ENCODE data around the genes SNTG2, ADI1 and DCDC2C.

GRCh38 chr2:648456-648680 lies 28.8 kb downstream of the TMEM18 start:
- PRO-cap, result no peak

DNA sequence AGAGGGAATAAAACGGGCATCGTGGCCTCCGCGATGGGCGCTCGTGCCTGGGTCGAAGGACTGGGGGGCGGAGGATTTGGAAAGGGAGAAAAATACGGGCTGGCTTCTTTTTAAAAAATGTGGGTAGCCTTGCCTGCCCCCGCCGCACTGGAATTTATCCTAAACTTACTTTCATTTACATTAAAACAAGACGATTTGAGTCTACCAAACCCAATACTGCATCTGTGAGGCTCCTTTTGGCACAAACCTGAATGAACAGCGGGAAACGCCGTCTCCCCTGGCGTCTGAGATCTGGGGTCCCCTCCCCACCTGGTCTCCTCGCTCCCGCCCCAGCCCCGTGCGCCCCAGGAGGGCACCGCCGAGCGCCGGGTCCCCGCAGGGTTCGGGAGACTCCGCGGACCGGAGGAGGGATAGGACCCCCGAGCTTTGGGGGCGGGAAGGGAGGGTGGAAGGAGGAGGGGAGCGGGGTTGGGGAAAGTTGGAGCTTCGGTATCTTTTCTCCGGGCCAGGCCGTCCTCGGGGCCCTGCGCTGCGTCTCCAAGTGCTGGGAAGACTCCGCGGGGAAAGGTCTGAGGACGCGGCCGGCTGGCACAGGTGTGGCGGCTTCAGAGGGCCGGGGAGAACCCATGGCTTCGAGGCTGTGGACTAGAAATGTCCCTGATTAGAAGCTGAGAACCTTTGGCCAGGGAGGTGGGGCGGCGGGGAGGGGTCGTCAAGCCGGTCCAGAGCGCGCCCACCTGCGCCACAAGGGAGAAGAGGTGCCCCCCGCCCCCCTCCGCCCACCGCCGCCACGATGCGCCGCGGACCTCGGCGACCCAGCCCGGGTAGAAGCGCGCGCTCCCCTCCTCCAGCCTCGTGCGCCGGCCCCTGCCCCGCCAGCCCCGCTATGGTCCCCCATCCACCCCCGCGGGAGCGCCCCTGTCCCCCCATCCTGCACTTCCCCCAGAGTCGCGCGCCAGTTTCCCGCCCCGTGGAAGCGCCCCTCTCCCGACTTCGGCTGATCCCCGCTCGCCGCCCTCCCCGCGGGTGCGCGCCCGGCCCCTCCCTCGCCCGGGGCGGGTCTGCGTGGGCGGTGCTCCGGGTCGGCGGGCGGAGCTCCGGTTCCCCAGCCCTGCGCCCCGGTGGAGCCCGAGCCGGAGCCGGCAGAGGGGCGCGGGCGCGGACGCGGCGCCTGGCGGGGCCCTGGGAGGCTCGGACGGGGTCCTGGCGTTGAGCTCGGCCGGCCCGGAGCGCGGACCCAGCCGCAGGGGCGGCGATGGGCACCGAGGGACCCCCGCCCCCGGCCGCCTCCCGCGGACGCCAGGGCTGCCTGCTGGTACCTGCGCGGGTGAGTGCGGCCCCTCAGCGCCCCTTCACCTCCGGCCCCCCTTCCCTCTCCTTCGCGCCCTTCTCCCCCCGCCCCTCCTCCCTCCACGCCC lies at the start of gene SNTG2:
Gene SNTG2, plus strand, starts transcription at position 1,108 of the 1,418 bp plus-strand sequence.
- PRO-cap, result bidirectional peak, plus-strand start at position 1,145 of the sequence, minus-strand start at position 999 of the sequence

DNA sequence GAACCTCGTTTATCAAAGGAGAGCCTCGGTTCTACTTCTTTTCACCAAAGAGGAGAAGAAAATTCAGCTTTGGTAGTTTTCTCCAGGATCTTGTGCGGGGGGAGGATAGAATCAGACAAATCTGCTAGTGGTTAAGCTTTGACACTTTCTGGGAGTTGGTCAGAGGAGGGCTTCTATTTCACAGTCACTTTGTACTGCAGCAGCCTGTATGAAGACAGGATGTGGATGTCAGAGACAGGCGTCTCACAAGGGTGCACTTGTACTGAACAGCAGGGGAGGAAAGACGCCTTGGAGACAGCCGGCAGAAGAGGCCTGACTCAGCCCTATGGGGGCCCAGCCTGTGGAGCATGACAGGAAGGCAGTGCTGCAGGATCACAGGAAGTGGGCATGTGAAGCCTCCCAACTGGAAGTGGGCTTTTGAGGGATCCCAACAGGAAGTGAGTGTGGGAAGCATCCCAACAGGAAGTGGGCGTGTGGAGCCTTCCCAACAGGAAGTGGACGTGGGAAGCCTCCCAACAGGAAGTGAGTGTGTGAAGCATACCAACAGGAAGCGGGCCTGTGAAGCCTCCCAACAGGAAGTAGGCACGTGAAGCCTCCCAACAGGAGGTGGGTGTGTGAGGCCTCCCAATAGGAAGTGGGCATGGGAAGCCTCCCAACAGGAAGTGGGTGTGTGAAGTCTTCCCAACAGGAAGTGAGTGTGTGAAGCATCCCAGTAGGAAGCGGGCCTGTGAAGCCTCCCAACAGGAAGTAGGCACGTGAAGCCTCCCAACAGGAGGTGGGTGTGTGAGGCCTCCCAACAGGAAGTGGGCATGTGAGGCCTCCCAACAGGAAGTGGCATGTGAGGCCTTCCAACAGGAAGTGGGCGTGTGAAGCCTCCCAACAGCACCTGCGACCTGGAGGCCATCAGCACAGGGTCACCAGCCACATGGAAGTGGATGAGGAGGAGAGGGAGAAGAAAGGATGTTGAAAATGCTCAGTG lies 212.3 kb downstream of the SNTG2 start:
- PRO-cap, result no peak

GRCh38 chr2:1366792-1367014 lies 46.6 kb upstream of the TPO start:
- PRO-cap, result no peak

GRCh38 chr2:1493182-1493883 lies 80.1 kb downstream of the TPO start:
- PRO-cap, result no peak

DNA sequence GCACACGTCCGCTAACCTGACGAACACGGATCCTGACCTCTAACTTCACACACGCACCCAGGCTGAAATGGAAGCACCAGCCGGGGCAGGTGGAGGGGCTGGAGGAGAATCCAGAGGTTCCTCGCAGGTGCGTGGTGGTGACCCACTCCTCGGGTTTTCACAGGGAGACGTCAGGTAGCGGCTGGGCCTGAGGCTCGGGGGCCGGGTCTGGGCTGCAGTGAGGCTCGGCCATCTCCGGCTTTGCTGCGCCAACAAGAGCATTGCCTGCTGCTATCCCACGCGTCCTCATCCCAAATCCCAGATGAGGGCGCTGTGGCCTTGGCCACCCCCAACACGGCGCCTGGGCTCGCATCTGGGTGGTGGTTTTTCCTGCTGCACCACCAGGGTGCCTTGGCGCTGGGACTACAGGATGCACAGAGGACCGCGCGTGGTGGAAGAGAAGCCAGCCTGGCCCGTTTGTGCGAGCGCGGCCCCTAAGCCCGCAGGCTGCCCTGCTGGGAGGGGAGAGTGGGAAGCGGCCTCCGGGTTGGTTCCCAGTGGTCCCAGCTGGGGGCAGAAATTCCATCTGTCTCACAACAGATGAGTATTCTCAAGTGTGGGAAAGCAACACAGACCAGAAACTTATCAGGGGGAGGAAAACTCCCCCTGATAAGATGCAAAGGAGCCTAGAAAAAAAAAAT lies 152.4 kb downstream of the PXDN start:
- PRO-cap, result unidirectional peak, plus-strand start at position 416 of the sequence

DNA sequence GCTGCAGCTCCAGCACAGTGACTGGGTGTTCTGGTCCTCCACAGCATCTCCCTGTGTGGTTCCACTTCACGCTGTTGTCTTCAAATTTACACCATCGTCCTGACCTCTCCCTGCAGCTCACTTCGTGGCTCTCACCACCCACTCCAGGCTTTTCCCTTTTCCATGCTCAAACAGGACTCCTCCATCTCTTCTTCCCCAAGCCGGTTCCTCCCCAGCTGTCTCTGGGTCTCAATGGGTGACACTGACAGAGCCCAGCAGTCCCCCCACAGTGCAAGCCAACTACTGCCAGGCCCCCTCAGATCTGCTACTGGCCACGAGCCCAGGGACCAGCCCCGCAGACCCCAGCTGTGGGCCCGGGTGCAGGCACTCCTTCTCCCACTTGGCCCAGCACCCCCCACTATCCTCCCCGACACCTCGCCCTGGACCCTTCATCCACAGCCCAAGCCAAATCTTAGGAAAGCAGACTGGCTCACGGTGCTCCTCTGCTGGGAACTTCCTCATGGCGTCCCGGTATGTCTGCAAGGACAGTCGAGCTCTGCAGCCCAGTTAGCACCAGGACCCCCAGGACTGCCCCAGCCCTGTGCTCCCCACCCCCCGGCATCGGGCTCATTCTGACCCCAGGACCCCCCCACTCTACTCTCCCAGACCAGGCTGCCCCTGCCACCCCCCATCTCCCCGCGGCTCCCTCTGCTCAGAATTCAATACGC lies 86.0 kb downstream of the PXDN start:
- PRO-cap, result no peak

GRCh38 chr2:1818621-1818889 lies 74.2 kb upstream of the PXDN start:
- PRO-cap, result unidirectional peak, minus-strand start at chr2:1818676

- PRO-cap, result no peak
These were observed 2.2 kb downstream of the MYT1L start for GRCh38 chr2:2328763-2329371.

DNA sequence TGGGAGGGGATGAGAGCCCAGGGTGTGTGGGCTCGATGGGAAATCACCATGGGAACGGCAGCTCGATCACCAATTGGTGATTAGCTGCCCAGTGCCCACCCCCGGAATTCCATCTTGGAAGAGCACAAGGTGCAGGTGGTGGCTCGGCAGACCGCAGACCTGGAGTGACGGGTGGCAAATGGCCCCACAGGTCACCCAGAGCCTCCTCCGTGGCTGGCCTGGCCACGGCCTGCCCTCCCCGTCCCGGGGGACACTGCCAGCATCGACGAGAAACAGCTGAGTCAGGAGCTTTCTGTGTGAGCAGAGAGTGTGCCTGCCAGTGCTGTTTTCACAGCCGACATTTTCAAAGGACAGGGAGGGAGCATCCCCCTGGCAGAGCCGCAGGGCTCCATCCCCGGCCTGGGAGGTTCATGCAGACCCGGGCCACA lies 176.4 kb upstream of the MYT1L start:
- PRO-cap, result no peak

GRCh38 chr2:2665065-2666032 lies 334.3 kb upstream of the MYT1L start:
- PRO-cap, result no peak

DNA sequence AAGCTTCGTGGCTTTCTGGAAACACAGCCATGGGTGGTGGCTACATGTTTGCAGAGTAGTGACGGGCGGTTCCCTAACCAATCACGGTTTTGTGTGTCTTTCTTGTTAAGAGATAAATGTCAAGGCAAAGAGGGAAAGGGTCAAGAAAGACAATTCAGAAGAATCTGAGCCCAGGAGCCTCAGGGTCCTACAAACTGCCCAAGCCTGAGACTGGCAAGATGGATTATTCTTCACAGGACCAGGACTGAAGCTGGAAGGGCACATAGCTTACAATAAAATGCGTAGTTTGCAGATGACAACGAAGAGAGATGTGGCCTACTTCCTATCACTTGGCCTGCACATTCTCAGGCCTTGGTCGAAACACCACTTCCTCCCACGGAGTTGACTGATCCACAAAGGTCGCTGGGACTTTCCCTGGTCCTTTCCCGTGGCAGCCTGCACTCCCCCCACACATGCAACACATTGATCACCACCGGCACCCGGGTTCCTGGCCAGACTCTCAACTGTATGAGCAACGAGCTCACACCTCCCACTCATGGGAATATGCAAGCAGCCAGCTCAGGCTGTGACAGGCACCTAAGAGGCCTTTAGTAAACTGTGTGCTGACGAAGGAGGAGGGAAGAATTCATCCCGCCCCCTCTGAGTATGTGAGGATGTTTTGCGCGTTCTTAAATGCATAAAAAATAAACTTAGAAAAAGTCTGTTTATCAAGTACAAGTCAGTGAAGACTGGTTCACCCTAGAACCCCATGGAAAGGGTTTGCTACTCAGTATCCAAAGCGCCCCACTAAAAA lies 154.6 kb downstream of the EIPR1 start:
- PRO-cap, result no peak

DNA sequence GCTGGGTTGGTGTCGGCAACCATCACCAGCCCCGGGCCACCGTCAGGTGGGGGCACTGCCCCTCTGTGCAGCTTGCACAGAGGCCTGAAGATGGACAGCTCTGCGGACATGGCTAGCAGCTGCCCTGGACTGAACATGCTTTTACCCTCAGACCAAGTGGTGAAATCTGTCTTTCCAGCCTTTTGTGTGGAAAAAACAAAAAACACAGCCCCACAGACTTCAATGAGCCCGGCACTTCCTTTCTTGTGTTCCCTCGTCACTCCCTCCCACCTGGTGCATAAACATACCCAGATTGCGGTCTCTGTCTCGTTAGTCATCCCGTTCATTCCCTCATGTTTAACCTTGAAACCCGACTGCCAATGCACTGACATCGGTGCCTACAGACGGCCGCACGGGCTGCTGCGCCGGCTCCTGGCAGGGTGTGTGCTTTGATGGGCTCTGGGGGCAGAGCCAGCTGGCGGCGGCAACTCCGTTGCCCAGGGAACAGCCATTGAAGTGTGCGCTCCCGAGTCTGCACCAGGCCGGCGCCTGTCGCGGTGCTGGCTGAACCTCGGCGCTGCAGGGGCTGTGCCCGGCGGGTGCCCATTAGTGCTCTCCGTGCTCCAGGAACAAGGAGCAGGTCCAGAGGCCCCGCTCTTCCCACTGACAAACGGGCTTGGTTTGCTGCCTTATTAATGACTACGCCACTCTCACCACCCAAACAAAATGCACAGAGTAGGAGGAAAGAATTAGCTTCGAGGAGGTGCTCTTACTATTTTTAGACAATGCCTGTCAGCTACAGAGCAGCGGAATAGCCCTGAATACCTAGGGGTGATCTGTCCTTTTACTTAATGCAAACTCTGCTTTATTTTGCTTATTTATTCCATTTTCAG lies 95.2 kb downstream of the EIPR1 start:
- PRO-cap, result no peak

DNA sequence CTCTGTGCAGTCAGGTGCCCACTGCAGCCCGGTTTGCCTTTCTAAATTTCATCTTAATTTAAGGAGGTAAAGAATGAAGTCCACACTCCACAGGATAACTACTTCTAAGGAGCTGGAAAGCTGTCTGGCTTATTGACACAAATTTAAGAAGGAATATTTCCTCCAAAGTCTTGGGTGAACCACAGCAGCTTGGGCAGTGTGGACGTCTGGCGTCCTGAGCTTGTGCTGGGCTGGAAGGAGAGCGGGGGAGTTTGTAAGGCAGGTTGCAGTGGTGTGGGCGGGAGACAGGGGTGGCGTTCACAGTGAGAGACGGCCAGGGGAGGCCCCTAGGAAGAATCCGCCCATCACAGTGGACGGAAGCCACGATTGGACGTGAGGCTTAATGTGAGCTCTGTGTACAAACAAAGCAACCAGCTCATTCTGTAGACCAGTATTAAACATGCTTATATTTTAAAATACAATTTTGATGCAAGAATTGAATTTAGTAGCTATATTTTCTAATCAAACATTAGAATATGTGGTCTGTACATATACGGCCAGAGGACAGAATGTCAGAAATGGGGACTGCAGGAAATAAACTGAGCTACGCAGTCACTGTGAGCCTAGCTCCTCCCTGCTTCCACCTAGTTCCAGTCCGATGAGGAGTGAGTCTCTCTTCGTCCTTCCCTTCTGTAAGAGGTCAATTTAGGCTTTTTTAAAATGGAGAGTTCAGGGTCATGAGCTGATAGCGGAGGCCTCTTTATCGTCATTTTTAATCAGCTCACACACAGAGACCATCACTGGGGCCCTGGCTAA lies 25.6 kb downstream of the ADI1 start:
- PRO-cap, result bidirectional peak, plus-strand start at position 385 of the sequence, minus-strand start at position 227 of the sequence

- PRO-cap, result no peak
These were observed 1.1 kb downstream of the ADI1 start for GRCh38 chr2:3518024-3518798.

GRCh38 chr2:3518799-3519871 lies at the start of gene ADI1:
ADI1 (minus strand) TSS chr2:3519531.
- PRO-cap, result bidirectional peak, plus-strand start at chr2:3519079, minus-strand start at chr2:3518934; bidirectional peak, plus-strand start at chr2:3519674, minus-strand start at chr2:3519552

GRCh38 chr2:3557282-3557481 lies 951 bp downstream of the RNASEH1 start:
- PRO-cap, result no peak

GRCh38 chr2:3575455-3576389 lies 662 bp downstream of the RPS7 start:
- PRO-cap, result no peak

DNA sequence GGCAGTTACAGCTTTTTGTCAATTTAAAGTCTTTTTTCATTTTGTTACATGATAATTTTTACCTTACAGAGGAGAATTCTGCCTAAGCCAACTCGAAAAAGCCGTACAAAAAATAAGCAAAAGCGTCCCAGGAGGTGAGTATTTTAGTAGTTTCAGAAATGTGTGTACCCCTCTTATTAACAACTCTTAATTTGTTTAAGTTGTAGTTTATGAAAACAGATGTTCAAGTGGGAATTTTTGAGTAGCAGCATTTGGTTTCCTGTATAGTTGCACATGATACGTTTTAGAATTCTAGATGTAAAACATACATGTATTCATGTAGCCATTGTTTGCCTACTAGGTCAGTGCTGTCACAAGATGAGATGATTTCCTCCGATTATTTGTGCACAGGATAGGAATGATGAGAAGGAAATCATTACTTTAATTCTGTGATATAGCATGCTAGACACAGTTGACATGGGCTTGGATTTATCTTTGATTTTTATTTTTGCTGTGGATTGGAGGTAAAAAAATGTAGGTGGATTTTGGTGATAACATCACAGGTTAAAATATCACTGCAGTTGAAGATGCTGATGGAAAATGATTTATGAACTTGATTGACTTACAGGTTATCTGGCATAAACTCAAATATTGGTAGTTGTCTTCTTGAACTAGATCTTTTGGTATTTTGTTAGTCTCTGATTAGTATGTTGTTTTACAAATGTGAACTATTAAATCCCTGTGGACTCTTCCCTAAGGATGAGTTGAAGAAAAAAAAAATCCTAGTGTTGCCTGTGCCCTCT lies 2.8 kb downstream of the RPS7 start:
- PRO-cap, result no peak

DNA sequence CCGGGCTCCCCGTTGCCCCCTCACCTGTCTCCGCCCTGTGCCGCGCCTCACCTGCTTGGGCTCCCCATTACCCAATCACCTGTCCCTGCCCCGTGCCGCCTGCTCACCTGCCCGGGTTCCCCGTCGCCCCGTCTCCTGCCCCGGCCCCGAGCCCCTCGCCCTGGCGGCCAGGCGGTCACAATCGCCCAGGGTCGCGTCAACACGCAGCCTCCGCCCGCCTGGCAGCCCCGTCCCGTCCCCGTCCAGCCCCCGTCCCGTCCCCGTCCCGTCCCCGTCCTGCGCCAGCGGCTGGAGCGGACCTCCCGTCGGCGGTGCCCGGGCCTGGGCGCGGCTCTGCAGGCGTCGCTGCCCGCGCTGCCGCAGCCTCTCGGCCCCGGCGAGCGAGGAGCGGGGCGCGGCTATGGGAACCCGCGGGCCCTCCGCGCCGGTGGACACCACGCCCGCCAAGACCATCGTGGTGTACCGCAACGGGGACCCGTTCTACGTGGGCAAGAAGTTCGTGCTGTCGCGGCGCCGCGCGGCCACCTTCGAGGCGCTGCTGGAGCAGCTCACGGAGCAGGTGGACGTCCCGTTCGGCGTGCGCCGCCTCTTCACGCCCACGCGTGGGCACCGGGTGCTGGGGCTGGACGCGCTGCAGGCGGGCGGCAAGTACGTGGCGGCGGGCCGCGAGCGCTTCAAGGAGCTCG lies at the start of gene DCDC2C:
Gene DCDC2C, plus strand, starts transcription at position 224 of the 686 bp plus-strand sequence.
- PRO-cap, result no peak